Placental epithelial cell (primary cell): ENCODE results near the genes CDCA7 and CHRNA1.

DNA sequence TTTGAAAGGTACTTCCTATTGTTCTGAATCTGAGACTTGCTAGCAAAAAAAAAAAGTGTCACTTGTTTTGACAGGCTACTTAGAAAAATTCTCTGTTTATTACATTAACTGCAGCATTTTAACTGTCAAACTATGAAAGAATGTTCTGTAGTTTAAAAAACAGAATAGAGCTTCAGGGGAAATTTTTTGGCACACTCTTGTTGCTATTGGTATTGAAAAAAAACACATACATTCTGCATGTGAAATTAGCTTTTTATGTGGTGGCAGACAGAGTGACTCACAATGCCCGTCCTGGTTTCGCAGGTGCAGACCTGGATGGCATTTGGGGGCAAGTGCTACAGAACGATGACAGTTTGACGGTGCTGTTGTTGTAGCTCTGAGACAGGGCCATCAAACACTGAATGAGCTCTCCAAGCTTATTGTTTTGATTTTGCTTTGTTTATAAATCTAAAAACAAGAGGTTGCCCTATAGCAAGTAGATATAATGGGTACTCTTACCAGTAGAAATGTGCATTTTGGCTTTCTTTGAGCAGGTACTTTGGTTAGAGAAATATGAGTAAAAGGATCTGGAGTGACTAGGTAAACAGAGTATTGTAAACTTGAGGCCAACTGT is 104.9 kb upstream of the MAP3K20 start:
- CAGE, long polyA plus RNA = no peak

- CAGE, long polyA plus RNA = no peak
Measured at GRCh38 chr2:173001850-173002515, 73.7 kb upstream of the MAP3K20 start.

- CAGE, long polyA plus RNA = no peak
Measured at GRCh38 chr2:173022043-173022368, 53.6 kb upstream of the MAP3K20 start.

DNA sequence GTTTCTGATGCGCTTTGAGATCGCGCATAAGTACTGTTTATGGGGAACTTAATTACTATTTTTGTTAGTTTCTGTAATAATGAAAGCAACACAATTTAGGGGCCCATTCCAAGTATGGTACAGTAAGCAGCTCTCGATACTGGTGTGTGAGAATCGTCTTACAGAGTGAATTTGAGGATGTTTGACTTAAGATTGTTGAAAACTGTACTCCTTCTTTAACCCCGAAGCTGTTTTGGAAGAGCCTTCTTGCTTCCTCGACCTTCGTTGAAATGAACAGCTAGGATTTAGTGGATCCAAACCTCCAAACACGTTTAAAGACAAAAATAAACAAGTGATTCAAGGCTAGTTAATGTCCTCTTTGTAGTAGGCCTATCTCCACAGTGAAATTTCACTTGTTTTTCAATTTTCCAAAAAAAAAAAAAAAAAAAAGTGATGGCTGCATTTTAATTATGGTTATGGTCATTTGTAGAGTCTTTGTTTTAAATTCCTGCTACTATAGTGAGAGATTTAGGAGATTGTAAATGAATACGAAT is 1.4 kb downstream of the MAP3K20 start:
- CAGE, long polyA plus RNA = no peak

- CAGE, long polyA plus RNA = no peak
Measured at GRCh38 chr2:173195016-173195570, 119.4 kb downstream of the MAP3K20 start.

GRCh38 chr2:173354209-173355285 is at the start of gene CDCA7:
TSS of gene CDCA7 (plus strand) at chr2:173354872.
- CAGE, long polyA plus RNA = no peak

GRCh38 chr2:173524056-173524646 is 169.5 kb downstream of the CDCA7 start:
- CAGE, long polyA plus RNA = no peak

- CAGE, long polyA plus RNA = no peak
Measured at GRCh38 chr2:173904091-173905092, 60.8 kb downstream of the SP3 start.

GRCh38 chr2:173935480-173936576 is 29.3 kb downstream of the SP3 start:
- CAGE, long polyA plus RNA = no peak

GRCh38 chr2:173949432-173949986 is 15.7 kb downstream of the SP3 start:
- CAGE, long polyA plus RNA = no peak

DNA sequence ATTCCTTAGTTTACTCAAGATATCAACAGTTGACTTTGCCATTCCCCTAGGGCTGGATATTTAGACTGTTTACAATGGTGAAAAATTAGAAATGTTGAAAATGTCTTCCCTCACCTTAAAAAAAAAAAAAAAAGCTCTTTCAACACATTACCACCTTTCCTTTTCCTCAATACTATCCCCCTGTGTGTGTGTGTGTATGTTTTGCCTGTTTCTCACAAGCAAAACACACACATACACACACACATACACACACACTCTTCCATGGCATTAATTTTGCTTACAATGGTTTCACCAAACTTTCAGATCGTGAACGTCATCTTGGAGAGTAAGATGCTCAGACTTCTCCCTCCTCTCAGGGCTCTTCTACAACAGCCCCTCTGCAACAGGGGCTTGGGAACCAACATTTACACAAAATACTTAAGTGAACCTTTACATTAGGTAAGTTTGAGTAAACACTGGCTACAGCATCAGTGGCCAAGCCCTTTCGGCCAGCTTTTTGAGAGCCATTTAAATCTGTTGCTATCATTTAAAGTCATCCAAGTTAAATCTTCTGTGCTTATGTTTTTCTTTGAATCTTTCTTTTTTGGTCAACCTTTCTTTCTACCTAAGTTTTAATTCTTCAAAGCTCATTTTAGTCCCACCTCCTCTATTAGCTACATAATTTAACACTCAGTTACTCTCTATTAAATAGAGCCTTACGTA is 21.7 kb downstream of the CIR1 start:
- CAGE, long polyA plus RNA = no peak

GRCh38 chr2:174585691-174586402 is 11.8 kb downstream of the WIPF1 start:
- CAGE, long polyA plus RNA = no peak

GRCh38 chr2:174595055-174595555 is 2.5 kb downstream of the WIPF1 start:
- CAGE, long polyA plus RNA = no peak

- CAGE, long polyA plus RNA = no peak
Measured at GRCh38 chr2:174599871-174600887, 2.6 kb upstream of the WIPF1 start.

- CAGE, long polyA plus RNA = no peak
Measured at GRCh38 chr2:174611892-174612127, 14.2 kb upstream of the WIPF1 start.

GRCh38 chr2:174614051-174614922 is 16.7 kb upstream of the WIPF1 start:
- CAGE, long polyA plus RNA = no peak

DNA sequence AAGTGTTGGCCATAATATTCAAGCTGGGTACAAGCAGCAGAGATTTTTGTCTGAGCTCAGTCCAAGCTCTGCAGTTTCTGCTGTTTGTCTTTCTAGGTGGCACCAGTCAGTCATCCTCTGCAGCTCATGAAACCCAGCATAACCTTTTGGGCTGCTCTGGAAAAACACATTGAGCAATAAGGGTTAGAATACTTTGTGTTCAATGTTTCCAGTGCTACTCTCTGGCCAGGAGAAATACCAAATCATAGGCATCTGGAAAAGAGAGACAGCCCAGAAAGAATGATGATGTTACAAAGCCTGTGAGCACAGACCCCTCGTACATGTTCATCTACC is 19.5 kb upstream of the WIPF1 start:
- CAGE, long polyA plus RNA = no peak

DNA sequence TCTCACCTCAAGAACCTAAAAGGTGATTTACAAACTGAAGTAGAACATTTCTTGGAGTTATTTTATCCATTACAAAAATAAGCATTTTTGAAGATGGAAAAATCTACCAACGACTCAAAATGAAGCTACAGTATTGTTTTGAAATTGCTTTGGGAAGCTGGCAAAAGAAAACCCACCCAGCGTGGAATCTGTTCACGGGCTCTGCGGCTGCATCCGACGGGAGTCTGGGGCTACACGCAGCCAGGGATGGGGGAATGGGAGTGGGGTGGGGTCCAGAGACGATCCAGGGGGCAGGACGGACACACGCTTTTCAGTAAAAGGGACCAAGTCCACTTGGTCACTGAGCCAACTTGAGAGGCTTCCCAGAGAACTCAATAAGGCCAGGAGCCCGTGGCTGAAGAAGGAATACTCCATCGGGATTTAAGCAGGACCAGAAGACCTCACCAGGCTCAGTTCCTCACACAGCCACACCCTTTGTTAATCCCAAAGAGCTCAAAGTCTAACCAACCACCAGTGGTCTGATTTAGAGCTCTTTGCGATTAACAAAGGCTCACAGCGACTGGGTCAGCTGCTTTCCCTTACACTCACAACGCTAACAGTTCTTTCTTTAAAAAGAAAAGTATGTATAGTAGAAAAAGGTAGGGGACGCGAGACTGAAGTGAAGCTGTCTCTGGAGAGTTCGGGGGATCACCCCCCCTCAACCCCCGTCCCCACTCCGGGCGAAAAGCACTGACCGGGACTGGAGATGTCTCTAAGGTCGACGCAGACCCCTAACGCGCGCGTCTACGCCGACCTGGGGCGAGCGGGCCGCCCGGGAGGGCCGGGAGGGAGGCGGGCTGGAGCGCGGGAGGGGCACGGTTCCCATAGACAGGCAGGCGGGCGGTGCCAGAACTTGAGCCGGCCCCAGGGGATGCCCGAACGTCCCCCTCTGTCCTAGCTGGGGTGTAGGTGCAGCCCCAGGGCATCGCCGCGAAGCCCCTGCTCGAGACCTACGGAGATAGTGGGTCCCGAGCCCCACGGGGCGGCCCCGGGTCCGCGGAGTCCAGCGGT is 82.5 kb downstream of the CHRNA1 start:
- CAGE, long polyA plus RNA = no peak

GRCh38 chr2:174683462-174683942 is 80.8 kb downstream of the CHRNA1 start:
- CAGE, long polyA plus RNA = no peak

- CAGE, long polyA plus RNA = no peak
Measured at GRCh38 chr2:174764348-174764690, at the start of gene CHRNA1. TSS of gene CHRNA1 (minus strand) at chr2:174764472.